Measurements from ENCODE around the gene SLC27A4.

DNA sequence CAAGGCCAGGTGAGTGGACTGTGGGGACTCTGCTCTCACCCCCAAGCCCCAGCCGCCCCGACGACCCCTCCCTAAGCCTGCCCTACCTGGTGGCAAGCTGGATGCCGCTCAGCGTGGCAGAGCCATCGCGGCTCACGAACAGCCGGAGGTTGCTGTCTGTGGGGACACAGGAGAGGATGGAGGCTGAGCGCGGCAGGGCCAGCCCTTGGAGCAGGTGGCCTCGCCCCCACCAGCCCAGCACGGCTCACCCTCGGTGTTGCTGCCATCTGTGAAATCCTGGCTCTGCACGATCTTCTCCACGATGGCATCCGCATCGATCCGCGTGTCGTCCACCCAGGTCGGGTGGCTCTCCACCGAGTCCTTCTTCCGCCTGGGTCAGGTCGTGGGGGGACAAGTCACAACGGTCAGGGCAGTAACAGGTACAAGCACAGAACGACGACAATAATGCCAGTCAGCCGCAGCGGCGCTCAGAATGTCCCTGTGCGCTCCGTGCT lies 6.9 kb upstream of the DPM2 start:
- RAMPAGE, long total RNA, result no peak
- RRBS, 2 experiments, result no CpG with 5 or more reads among the region's 33 CpGs
CAGE:
- cytosol, long polyA minus RNA, result no peak
- cytosol, long polyA plus RNA, result no peak
- long polyA plus RNA, result no peak
- nucleolus, long total RNA, result no peak
- nucleus, long polyA plus RNA, result no peak
- nucleus, long total RNA, result no peak

- RAMPAGE, long total RNA, result no peak
- RRBS, 2 experiments, result no CpG with 5 or more reads among the region's 10 CpGs
CAGE:
- cytosol, long polyA minus RNA, result no peak
- cytosol, long polyA plus RNA, result no peak
- long polyA plus RNA, result no peak
- nucleolus, long total RNA, result no peak
- nucleus, long polyA plus RNA, result no peak
- nucleus, long total RNA, result no peak
Measured at GRCh38 chr9:127966342-127967013, 14.3 kb downstream of the EEIG1 start.

DNA sequence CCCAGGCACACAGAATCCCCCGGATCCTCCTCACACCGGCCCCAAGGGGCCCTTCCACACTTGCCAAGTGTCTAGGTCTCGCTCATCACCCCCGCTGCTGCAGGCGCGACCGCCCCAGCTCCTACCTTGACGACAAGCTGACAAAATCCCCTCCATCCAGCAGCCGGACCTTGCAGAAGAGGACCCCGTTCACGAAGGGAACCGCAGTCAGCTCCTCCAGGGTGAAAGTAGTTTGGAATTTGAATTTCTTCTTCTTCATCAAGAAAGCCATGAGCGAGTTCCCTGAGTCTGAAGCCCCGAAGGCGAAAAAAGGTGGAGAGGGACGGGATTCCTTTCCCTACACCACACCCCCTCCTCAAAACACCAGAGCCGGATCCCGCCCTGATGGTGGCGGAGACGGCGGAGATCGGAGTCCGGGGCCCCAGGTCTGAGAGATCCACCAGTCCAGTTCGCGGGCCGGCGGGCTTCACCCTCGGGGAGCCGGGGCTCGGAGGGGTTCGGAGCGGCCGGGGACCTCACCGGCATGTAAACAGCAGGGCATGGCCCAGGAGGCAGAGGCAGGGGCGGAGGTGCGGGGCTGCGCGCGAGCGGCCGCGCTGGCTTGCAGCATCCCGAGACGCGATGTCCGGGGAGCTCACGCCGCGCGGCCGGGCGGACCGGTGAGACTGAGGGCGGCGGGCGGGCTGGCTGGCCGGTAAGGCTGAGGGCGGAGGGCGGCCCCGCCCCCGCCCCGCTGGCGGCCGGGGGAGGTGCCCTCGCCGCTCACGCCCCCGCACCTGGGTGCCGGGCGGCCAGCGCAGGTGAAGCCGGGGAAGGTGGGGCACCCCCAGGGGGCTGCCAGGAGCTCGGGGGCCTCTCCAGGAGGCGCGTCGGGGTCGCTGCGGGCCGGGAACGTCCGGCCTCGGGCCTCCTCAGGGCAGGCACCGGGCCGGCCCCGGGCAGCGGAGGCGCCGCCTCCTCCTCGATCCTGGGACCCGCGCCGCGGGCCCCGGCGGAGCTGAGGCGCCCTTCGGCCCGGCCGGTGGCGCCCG lies 607 bp downstream of the EEIG1 start:
- RAMPAGE, long total RNA, result no peak
- RRBS, 2 experiments, result 1 to 2% methylated on average over 44 to 51 of the region's 101 CpGs
CAGE:
- cytosol, long polyA minus RNA, result no peak
- cytosol, long polyA plus RNA, result start-site peak on the minus strand centred at position 693 of the sequence, 1,013 bp wide, 37 and 28 reads in 2 replicates
- long polyA plus RNA, result no peak
- nucleolus, long total RNA, result no peak
- nucleus, long polyA plus RNA, result no peak
- nucleus, long total RNA, result no peak

DNA sequence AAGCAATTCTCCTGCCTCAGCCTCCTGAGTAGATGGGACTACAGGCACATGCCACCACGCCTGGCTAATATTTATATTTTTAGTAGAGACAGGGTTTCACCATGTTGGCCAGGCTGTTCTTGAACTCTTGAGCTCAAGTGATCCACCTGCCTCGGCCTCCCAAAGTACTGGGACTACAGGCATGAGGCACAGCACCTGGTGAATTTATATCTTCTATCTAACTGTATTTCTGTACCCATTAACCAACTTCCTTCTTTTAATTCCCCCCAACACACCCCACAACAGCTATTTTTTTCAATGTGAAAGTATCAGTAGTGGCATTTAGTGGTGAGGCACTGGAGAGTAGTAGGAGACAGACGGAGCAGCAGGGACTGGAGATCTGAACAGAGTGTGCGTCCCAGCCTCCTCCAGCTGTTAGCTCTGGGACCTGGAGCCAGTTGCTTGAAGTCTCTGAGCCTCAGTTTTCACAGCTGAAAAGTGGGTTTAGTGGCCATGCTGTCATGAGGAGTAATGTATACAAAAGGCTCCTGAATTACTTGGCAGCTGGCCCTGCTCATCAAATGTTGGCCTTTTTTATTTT lies 10.9 kb upstream of the EEIG1 start:
- RAMPAGE, long total RNA, result no peak
- RRBS, 2 experiments, result no CpG with 5 or more reads among the region's 4 CpGs
CAGE:
- cytosol, long polyA minus RNA, result no peak
- cytosol, long polyA plus RNA, result no peak
- long polyA plus RNA, result no peak
- nucleolus, long total RNA, result no peak
- nucleus, long polyA plus RNA, result no peak
- nucleus, long total RNA, result no peak

DNA sequence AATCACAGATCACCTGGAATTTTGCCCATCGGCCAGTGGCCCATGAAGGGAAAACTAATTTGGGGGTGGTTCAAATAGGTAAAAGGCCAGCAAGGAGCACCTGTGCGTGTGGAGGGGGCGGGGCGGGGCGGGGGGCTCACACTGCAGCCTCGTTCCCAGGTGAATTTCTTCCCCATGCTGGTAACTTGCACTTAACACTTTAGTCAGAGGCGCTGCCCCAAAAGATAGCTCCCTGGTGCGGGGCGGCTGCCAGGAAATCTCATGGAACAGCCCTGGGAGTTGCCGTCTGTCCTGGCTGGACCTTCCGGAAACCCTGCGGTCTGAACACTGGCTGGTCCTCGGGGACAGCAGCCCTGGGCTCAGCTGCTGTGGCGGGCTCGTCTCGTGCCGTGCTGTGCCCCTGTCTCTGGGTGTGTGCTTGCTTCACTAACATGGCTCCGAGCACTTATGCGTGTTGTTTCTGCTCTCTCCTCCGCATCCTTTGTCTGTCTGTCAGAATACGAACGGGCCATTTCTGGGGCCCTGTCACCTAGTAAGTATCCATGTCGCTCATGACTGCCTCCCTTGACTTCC lies 25.9 kb downstream of the PTGES2 start:
- RAMPAGE, long total RNA, result no peak
- RRBS, 2 experiments, result no CpG with 5 or more reads among the region's 23 CpGs
CAGE:
- cytosol, long polyA minus RNA, result no peak
- cytosol, long polyA plus RNA, result no peak
- long polyA plus RNA, result no peak
- nucleolus, long total RNA, result no peak
- nucleus, long polyA plus RNA, result no peak
- nucleus, long total RNA, result no peak

- RAMPAGE, long total RNA, result no peak
- RRBS, 2 experiments, result no CpG with 5 or more reads among the region's 16 CpGs
CAGE:
- cytosol, long polyA minus RNA, result no peak
- cytosol, long polyA plus RNA, result no peak
- long polyA plus RNA, result no peak
- nucleolus, long total RNA, result no peak
- nucleus, long polyA plus RNA, result no peak
- nucleus, long total RNA, result no peak
Measured at GRCh38 chr9:128108063-128108957, 19.2 kb downstream of the PTGES2 start.

DNA sequence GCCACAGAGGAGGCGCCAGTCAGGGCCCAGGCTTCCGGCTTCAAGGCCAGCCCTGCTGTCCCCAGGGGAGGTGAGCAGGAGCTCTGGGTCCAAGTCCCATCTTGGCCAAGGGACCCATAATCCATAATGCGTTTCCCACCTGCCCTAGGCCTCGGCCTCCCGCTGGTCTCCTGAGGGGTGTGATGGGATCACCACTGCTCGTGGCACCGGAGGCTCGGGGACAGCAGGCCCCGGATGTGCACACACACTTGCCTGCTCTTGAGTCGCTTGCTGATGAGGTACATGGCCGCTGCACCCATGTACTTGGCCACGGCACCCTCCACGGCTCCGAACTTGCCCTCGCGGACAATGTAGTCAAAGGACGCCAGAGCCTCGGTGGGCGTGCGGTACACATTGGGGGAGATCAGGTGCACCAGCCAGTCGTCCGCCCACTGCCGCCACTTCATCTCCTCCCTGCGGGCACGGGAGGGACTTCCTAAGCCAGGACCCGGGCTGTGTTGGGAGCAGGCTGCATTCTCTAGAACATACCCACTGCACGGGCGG lies 4.8 kb downstream of the PTGES2 start:
- RAMPAGE, long total RNA, result no peak
- RRBS, 2 experiments, result no CpG with 5 or more reads among the region's 28 CpGs
CAGE:
- cytosol, long polyA minus RNA, result no peak
- cytosol, long polyA plus RNA, result no peak
- long polyA plus RNA, result no peak
- nucleolus, long total RNA, result no peak
- nucleus, long polyA plus RNA, result no peak
- nucleus, long total RNA, result no peak

DNA sequence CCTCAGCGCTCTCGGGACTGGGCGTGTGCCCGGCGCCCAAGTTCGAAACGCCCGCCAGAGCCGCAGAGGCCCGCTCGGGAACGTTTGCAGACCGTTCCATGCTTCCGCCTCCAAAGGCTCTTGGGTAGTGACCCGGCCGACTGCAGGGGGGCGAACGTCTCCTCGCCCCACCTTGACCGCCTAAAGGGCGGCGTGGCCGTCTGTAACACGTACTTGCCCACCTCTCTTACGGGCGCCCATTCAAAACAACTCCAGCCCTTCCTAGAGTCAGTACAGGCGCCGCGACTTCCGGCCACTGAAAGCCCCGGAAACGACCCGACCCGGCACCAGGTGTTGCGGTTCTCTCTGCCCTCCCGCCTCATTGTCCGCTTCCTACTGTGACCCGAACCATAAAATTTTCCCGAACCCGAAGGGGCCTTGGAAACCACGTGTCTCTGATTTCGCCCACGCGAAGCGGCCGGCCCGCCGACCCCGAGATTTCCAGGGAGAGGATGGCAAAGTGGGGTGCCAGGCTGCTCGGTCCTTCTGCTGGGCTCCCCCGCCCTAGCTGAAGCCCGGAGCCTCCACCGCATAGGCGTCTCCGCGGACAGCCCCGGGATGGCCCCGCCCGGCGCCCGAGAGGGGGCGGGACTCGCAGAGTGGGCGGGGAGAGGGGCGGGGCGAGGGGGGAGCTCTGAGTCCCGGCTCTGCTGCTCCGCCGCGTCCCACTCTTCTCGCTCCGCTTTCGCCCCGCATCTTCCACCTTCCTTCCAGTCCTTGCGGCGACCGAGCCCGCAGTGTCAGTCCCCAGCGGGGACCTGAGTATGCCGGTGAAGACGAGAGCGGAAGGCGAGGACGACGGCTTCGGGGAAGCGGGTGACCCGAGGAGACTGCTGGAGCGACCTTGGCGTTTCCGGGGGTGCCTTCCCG lies 567 bp upstream of the PTGES2 start:
- RAMPAGE, long total RNA, result start-site peak on the minus strand centred at position 439 of the sequence, 402 bp wide, 31 and 30 reads in 2 replicates
- RRBS, 2 experiments, result under 1 to 3% methylated on average over 32 to 40 of the region's 92 CpGs
CAGE:
- cytosol, long polyA minus RNA, result no peak
- cytosol, long polyA plus RNA, result no peak
- long polyA plus RNA, result no peak
- nucleolus, long total RNA, result start-site peak on the minus strand centred at position 269 of the sequence, 14 bp wide, 123 reads; start-site peak on the plus strand centred at position 456 of the sequence, 38 bp wide, 5 reads
- nucleus, long polyA plus RNA, result start-site peak on the minus strand centred at position 273 of the sequence, 21 bp wide, 71 and 101 reads in 2 replicates
- nucleus, long total RNA, result no peak

DNA sequence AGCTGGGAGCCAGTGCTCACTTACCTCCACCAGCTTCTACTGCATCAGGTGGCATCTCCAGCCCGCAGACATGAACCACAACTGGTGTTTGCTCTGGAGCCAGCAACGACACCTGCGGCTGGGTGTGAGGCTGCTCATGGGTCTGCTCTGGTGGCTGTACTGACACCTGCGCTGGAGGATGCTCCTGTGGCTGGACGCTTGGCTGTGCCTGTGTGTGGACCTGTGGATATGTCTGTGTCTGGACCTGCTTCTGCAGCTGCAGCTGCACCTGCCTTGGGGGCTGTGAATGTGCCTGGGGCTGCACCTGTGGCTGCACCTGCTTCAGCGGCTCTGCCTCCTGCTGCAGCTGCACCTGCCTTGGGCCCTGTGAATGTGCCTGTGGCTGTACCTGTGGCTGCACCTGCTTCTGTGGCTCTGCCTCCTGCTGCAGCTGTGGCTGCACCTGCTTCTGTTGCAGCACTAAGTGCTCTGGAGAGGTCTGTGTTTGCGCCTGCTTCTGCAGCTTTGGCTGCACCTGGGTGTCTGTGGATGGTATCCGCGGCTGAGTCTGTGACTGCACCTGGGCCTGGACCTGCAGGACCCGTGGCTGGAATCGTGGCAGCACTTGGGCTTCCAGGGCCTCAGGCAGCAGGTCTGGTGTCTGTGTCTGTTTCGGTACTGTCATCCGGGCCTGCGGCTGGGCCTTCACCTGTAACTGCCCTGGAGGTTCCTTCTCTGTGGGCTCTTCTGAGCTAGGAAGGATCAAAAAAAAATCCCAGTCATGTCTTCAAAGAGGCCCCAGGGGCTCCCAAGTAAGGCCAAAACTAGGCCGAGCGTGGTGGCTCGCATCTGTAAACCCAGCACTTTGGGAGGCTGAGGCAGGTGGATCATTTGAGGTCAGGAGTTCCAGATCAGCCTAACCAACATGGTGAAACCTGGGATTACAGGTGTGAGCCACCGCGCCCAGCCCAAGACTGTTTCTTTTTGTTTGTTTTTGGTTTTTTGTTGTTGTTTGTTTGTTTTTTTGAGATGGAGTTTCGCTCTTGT lies 12.4 kb downstream of the CIZ1 start:
- RAMPAGE, long total RNA, result no peak
- RRBS, 2 experiments, result no CpG with 5 or more reads among the region's 20 CpGs
CAGE:
- cytosol, long polyA minus RNA, result no peak
- cytosol, long polyA plus RNA, result no peak
- long polyA plus RNA, result no peak
- nucleolus, long total RNA, result no peak
- nucleus, long polyA plus RNA, result no peak
- nucleus, long total RNA, result no peak

- RAMPAGE, long total RNA, result no peak
- RRBS, 2 experiments, result no CpG with 5 or more reads among the region's 29 CpGs
CAGE:
- cytosol, long polyA minus RNA, result no peak
- cytosol, long polyA plus RNA, result no peak
- long polyA plus RNA, result no peak
- nucleolus, long total RNA, result no peak
- nucleus, long polyA plus RNA, result no peak
- nucleus, long total RNA, result no peak
Measured at GRCh38 chr9:128244700-128245487, 30.9 kb downstream of the GOLGA2 start.

DNA sequence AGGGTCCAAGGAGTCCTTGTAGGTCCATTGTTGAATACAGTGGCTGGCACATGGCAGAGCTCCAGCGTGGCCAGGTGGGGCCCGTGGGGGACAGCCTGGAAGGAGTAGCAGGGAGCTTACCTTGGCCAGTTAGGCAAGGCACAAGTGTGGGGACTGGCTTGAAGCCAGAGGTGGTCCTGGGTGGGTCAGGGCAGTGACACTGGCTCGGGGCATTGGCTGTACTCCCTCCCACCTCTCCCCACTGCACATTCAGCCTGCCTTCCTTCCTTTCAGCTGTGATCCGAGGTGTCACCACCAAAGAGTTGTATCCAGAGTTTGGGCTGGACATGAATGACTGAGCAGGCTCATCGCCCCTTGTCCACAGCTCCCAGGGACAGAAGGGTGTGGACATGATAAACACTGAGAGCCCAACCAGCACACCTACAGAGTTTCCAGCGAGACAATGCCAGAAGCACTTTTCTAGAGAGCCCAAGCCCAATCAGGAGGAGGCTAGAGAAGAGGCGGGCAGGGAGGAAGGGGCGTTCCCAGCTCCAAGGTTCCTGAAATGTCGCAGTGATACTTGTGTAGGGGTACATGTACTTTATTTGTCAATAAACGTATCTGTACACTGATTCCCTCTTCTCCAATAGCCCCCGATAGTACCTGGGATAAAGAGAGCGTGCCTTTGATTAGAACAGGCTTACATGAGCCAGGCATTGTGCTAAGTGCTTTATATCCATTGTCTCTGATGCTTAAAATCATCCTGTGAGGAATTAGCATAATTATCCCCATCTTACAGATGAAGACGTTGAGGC lies 12.5 kb downstream of the SWI5 start:
- RAMPAGE, long total RNA, result no peak
- RRBS, 2 experiments, result no CpG with 5 or more reads among the region's 13 CpGs
CAGE:
- cytosol, long polyA minus RNA, result no peak
- cytosol, long polyA plus RNA, result no peak
- long polyA plus RNA, result no peak
- nucleolus, long total RNA, result no peak
- nucleus, long polyA plus RNA, result no peak
- nucleus, long total RNA, result no peak

DNA sequence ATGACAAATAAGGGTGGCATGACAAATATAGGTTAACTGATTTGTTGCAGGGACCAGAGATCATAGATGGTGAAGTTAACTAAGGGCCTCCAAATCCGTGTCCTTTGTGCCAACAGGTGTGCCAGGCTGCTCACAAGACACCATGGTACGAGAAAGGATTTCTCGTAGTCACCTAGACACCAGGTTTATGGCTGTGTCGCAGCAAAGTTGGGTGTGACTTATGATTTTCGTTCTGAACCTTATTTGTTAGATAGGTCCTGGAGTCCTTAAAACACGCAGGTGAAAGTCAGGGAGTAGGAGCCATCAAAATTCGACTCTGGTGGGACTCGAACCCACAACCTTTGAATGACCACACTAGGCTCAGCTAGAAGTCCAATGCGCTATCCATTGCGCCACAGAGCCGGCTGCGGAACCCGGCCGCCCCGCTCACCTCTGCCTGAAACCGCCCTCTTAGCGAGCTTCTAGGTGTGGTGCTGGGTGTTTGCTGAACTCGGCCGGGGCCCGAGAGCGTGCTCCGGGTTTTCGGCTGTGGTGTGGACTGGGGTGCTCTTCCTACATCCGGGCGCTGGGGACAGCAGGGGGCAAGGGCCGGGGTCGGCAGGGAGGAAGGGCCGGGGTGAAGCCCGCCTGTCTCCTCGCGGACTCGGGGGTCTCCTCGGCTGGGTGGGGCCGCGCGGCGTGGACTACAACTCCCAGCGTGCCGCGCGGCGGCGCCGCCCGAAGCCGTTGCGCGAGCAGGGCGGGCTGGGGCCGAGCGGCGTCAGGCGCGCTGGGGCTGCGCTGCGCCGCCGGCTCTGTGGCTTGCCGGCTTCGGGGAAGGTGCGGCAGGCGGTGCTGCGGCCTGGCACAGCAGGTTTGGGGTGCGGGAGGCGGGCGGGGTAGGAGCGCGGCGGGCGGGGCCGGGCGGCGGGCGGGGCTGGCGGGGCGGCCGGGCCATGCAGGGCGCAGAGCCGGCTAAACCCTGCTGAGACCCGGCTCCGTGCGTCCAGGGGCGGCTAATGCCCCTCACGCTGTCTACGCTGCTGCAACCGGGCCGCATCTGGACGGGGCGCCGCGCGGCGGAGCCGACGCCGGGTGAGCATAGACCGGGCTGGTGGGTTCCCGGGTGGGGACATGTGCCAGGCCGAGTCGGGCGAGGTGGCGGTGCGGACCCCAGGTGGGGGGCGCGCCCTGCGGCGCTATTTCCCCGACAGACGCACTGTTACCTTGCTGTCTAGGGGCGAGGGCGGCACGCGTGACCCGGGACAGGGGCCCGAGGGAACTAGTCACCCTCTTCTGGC lies at the start of gene SLC27A4:
Gene SLC27A4 (plus strand): TSS at position 763 of the 1,280 bp plus-strand sequence.
- RAMPAGE, long total RNA, result start-site peak on the plus strand centred at position 917 of the sequence, 30 bp wide, 25 and 57 reads in 2 replicates
- RRBS, 2 experiments, result 1 to 4% methylated on average over 23 to 37 of the region's 115 CpGs
CAGE:
- cytosol, long polyA minus RNA, result no peak
- cytosol, long polyA plus RNA, result no peak
- long polyA plus RNA, result no peak
- nucleolus, long total RNA, result no peak
- nucleus, long polyA plus RNA, result no peak
- nucleus, long total RNA, result no peak

DNA sequence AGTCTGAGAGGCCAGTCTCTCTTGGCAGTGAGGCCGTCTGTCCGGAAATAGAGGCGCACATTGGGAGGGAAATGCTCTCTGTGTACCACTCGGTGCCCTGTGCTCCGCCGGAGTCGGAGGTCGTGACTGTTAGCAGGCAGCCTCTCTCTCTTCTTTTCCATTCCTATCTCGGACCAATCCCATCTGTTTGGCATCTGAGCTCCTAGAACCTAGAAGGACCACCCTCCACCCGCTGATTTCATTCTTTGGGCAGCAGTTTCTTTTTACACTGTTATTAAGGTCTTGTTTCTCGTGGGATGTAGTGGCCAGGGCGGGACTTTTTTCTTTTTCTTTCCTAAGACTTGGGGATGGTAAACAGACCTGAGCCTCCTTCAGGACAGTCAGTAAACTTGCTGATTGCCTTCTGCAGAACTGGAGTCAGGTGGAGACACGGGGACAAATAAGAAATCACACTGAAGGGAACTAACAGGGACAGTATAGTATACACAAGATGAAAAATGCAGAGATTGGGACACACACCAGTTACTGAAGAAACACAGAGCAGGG lies 456 bp downstream of the URM1 start:
- RAMPAGE, long total RNA, result no peak
- RRBS, 2 experiments, result under 1 to 2% methylated on average over 5 of the region's 13 CpGs
CAGE:
- cytosol, long polyA minus RNA, result no peak
- cytosol, long polyA plus RNA, result no peak
- long polyA plus RNA, result no peak
- nucleolus, long total RNA, result no peak
- nucleus, long polyA plus RNA, result no peak
- nucleus, long total RNA, result no peak

GRCh38 chr9:128408796-128409296 lies 11.8 kb upstream of the CERCAM start:
- RAMPAGE, long total RNA, result no peak
- RRBS, 2 experiments, result no CpG with 5 or more reads among the region's 17 CpGs
CAGE:
- cytosol, long polyA minus RNA, result no peak
- cytosol, long polyA plus RNA, result no peak
- long polyA plus RNA, result no peak
- nucleolus, long total RNA, result no peak
- nucleus, long polyA plus RNA, result no peak
- nucleus, long total RNA, result no peak

- RAMPAGE, long total RNA, result no peak
- RRBS, 2 experiments, result no CpG with 5 or more reads among the region's 3 CpGs
CAGE:
- cytosol, long polyA minus RNA, result no peak
- cytosol, long polyA plus RNA, result no peak
- long polyA plus RNA, result no peak
- nucleolus, long total RNA, result no peak
- nucleus, long polyA plus RNA, result no peak
- nucleus, long total RNA, result no peak
Measured at GRCh38 chr9:128550083-128550609, 2.2 kb upstream of the SPTAN1 start.

GRCh38 chr9:128691324-128692205 lies 2.5 kb downstream of the SET start:
- RAMPAGE, long total RNA, result no peak
- RRBS, 2 experiments, result no CpG with 5 or more reads among the region's 11 CpGs
CAGE:
- cytosol, long polyA minus RNA, result no peak
- cytosol, long polyA plus RNA, result no peak
- long polyA plus RNA, result no peak
- nucleolus, long total RNA, result no peak
- nucleus, long polyA plus RNA, result no peak
- nucleus, long total RNA, result no peak

DNA sequence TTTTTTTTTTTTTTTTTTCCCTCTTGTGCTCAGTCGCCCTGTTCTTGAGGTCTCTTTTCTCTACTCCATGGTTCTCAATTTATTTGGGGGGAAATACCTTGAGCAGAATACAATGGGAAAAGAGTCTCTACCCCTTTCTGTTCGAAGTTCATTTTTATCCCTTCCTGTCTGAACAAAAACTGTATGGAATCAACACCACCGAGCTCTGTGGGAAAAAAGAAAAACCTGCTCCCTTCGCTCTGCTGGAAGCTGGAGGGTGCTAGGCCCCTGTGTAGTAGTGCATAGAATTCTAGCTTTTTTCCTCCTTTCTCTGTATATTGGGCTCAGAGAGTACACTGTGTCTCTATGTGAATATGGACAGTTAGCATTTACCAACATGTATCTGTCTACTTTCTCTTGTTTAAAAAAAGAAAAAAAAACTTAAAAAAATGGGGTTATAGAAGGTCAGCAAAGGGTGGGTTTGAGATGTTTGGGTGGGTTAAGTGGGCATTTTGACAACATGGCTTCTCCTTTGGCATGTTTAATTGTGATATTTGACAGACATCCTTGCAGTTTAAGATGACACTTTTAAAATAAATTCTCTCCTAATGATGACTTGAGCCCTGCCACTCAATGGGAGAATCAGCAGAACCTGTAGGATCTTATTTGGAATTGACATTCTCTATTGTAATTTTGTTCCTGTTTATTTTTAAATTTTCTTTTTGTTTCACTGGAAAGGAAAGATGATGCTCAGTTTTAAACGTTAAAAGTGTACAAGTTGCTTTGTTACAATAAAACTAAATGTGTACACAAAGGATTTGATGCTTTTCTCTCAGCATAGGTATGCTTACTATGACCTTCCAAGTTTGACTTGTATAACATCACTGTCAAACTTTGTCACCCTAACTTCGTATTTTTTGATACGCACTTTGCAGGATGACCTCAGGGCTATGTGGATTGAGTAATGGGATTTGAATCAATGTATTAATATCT lies 6.0 kb downstream of the SET start:
- RAMPAGE, long total RNA, result no peak
- RRBS, 2 experiments, result no CpG with 5 or more reads among the region's 7 CpGs
CAGE:
- cytosol, long polyA minus RNA, result no peak
- cytosol, long polyA plus RNA, result no peak
- long polyA plus RNA, result no peak
- nucleolus, long total RNA, result no peak
- nucleus, long polyA plus RNA, result no peak
- nucleus, long total RNA, result no peak

- RAMPAGE, long total RNA, result no peak
- RRBS, 2 experiments, result 6 to 17% methylated on average over 28 to 35 of the region's 60 CpGs
CAGE:
- cytosol, long polyA minus RNA, result no peak
- cytosol, long polyA plus RNA, result no peak
- long polyA plus RNA, result no peak
- nucleolus, long total RNA, result no peak
- nucleus, long polyA plus RNA, result no peak
- nucleus, long total RNA, result no peak
Measured at GRCh38 chr9:128702928-128703623, 773 bp downstream of the PKN3 start.

- RAMPAGE, long total RNA, result no peak
- RRBS, 2 experiments, result no CpG with 5 or more reads among the region's 2 CpGs
CAGE:
- cytosol, long polyA minus RNA, result no peak
- cytosol, long polyA plus RNA, result no peak
- long polyA plus RNA, result no peak
- nucleolus, long total RNA, result no peak
- nucleus, long polyA plus RNA, result no peak
- nucleus, long total RNA, result no peak
Measured at GRCh38 chr9:128792832-128793269, 5.8 kb downstream of the TBC1D13 start.

All from GM12878 (cell line).